ENCODE results near the gene GPR15LG.

DNA sequence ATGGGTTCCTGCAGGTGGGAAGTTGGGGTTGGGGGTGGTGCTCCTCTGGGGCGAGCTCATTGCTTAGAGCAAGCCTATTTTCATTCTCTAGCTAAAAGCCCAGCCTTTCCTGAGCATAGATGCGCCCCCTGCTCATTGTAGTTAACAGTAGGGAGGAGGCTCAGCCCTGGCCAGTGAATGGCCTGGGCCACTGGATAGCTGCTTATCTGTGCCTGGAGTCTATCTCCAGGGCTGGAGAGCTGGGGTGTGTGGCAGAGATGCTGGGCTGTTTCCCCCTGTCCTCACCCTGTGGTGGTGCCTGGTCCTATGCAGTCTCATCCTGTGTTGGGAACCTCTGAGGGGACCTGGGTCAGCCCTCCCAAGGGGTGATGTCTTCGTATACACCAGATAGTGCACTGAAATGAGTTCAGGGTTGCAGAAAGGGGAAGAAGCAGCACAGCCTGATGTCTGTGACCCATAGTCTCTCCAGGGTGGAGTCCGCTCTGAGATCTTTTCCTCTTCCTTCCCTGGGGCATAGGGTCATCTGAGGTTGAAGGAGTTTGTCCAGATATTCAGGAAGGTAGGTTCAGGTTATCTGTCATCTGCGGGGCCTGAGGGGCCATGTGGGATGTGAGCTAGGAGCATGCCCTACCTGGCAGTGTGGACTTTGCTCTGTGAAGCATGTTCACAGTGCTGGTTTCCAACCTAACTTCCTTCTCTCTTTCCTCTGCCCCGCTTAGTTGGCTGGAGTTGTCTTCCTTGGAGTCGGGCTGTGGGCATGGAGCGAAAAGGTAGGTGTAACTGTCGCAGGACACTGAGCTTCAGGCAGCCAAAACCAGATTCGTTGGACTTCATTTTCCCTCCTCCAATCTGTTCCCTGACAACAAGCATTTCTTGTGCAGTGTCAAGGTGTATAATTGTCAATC is 33.4 kb upstream of the SH2D4B start:
- RRBS = no CpG with 5 or more reads among the region's 10 CpGs

GRCh38 chr10:80545402-80545799 is 7.7 kb downstream of the SH2D4B start:
- RRBS = no CpG with 5 or more reads among the region's 4 CpGs

- RRBS = no CpG with 5 or more reads among the region's 9 CpGs
These were observed 234.3 kb downstream of the SH2D4B start for GRCh38 chr10:80771922-80772455.

- RRBS = no CpG with 5 or more reads among the region's 8 CpGs
These were observed 359.3 kb downstream of the SH2D4B start for GRCh38 chr10:80896859-80897465.

GRCh38 chr10:84173417-84174057 is at the start of gene GPR15LG:
TSS of gene GPR15LG (plus strand) at chr10:84173801.
- RRBS = no CpG with 5 or more reads among the region's 4 CpGs

DNA sequence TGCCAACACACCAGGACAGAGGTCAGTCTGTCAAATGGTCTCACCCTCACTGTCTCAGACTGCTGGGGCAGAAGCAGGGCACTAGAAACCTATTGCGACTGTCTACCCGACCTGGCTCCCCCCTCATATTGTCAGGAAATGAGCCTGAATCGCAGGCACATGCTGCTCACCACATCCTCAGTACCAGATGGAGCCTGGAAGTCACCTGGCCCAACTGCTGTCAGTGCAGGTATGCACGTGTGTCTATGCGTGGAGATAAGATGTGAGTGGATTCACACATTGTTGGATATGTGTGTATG is 3.3 kb upstream of the CDHR1 start:
- RRBS = no CpG with 5 or more reads among the region's 5 CpGs

DNA sequence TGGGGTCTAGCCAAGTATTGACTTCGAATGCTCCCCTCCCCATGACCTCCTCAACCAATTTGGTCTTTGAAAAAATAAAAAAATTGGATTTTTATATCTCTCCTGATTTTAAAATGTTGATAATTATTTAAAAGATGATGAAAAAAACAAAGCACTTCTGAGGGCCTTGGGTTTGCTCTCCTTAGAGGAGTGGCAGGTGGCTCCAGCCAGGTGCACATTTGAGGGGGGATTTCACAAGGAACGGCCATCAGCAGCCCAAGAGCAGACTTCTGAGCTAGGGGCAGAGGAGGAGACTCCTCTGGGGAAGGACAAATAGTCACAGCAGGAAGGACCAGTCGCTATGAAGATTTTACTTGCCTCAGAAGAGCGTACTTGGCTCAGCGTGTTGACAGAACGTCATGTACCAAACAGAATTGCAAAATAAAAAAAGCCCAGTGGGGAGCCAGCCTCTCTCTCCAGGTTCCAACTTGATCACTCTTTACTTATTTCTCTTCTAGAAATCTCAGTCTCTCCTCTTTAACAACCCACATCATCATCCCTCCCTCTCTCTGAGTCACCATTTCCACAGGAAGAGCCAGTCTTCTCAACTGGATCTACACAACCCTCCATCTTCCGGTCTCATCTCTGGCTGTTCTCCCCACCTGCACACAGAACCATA is 718.5 kb downstream of the GRID1 start:
- RRBS = no CpG with 5 or more reads among the region's 7 CpGs

DNA sequence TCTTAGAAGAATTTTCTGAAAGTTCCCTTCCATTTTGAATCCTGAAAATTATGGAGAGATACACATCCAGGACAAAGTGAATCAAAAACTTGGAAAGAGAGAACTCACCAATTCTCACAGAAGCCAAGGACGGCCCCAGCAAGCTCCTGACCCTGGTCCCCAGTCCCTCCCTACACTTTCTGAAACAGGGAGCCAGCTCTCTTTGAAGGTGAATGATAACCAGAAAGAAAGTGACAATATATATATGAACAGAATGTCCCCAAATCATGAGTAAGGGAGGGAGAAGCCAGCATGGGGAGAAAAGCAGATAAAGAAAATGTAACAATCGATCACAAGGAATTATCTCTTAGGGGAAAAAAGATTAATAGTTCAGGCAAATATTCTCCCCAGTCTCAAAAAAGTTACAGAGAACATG is 575.2 kb downstream of the GRID1 start:
- RRBS = no CpG with 5 or more reads among the region's 2 CpGs

GRCh38 chr10:86499723-86500980 is 21.4 kb downstream of the WAPL start:
- RRBS = no CpG with 5 or more reads among the region's 11 CpGs

- RRBS = no CpG with 5 or more reads among the region's 4 CpGs
These were observed 54.6 kb upstream of the OPN4 start for GRCh38 chr10:86599696-86600162.

DNA sequence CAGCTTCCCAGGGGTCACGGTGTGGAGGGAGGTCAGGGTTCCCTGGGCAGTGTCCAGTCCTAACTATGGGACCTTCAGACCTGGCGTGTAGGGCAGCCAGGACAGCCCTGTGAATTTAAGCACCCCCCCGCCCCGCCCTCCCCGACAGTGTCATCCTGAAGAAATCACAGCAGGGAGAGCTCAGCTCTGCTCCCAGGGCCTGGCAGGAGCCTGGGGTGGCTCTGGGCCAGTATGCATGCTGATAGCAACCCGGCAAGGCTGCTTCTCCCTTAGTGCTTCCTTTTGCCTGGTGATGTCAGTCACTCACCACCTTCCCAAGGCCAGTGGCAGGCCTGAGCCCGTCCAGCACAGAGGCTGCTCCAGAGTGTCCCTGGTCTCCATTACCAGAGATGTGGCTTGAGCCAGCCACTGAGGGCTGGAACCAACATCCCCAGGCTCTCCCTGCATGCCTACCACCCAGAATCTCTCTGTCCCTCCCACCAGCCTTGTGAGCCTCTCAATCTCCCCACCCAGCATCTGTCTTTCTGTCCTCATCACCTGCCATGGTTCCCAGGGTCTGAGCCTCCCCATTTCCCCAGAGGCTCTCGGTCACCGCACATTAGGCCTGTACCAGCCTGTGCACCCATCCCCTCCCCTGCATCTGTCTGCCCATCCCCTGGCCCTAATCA is 6.6 kb upstream of the LDB3 start:
- RRBS = no CpG with 5 or more reads among the region's 9 CpGs

DNA sequence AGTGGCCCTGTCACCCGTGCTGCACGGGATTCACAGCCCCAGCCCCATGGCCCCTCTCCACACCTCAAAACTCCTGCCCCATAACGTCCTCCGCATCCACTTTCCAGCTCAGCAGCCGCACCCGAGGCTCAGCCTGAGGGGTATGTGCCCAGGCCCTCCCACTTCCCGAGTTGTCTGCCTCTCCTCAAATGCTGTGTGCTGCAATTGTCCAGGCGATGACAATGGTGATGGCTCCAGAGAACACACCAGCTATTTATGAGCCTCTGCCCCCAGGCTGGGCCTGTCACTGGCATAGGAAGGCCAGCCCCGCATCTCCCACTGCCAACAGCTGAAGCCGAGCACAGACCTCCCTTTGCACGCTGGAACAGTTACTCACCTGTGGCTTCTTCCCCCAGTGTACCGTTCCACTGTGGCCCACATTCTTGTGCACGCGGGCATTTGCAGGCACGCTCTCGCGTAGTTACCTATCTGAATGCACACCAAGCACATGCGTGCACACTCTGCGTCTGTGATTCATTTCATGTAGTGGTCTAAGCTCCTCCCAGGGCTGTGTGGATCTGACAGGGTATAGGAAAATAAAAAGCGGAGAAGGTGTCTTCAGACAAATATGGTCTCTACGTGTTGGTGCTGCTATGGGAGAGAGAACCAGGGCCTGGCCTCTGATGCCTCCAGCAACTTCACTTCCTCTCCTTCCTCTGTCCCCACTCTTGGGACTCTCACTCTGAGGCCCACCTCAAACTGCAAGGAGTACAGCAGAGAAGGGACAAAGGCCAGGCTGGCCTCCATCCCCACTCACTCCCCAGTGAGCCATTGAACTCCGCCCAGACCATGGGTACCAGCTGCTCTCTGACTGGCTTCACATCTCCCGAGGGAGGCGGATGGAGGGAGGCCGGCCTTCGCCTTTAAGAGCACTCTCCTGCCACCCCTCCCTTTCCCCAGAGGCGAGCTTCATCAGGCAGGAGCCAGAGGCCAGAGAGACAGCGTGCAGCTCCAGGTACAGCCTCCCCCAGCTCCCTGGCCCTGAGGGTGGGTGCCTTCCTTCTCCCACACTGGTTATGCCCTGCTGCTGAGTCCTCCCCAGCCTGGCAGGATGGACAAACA is 2.1 kb upstream of the LDB3 start:
- RRBS = no CpG with 5 or more reads among the region's 28 CpGs

- RRBS = no CpG with 5 or more reads among the region's 7 CpGs
These were observed 978 bp upstream of the LDB3 start for GRCh38 chr10:86667218-86667847.

GRCh38 chr10:86687620-86688377 is 19.5 kb downstream of the LDB3 start:
- RRBS = no CpG with 5 or more reads among the region's 8 CpGs

- RRBS = 2% methylated on average over 56 of the region's 107 CpGs
These were observed 42.9 kb downstream of the LDB3 start for GRCh38 chr10:86710911-86711954.

GRCh38 chr10:86735251-86736102 is 20.9 kb upstream of the BMPR1A start:
- RRBS = no CpG with 5 or more reads among the region's 8 CpGs

- RRBS = no CpG with 5 or more reads among the region's 1 CpG
These were observed 15.7 kb upstream of the BMPR1A start for GRCh38 chr10:86740804-86741003.

GRCh38 chr10:86759024-86759770 is 2.8 kb downstream of the BMPR1A start:
- RRBS = no CpG with 5 or more reads among the region's 4 CpGs

GRCh38 chr10:86782471-86783752 is 26.5 kb downstream of the BMPR1A start:
- RRBS = no CpG with 5 or more reads among the region's 8 CpGs

Data from GM12892 (cell line).